Mesenchymal stem cell of Wharton's jelly (primary cell): ENCODE measurements around the gene GALNT13.

DNA sequence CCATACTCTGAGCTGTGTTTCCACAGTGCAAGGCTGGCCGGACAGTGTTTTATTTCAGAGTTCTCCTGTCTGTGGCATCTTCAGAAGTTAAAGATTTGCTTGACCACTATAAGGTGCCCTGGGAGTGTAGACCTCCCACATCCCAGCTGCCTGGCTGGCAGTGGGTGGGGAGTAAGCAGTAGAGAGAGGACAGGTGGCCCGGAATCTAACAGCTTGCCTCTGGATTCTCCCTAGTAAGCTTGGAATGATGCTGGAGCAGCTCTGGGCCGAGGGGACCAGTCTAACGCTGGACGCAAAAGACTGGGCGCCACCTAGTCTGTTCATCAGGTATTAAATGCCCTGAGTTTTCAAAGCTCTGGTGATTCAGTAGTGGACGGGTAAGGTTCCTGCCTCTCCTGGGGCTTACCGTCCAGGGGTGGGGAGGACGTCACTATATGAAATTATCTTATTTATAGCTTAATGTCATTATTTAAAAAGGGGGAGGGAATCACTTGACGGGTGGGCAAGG lies 687 bp upstream of the LYPD6B start:
- CAGE, long polyA plus RNA: no peak

DNA sequence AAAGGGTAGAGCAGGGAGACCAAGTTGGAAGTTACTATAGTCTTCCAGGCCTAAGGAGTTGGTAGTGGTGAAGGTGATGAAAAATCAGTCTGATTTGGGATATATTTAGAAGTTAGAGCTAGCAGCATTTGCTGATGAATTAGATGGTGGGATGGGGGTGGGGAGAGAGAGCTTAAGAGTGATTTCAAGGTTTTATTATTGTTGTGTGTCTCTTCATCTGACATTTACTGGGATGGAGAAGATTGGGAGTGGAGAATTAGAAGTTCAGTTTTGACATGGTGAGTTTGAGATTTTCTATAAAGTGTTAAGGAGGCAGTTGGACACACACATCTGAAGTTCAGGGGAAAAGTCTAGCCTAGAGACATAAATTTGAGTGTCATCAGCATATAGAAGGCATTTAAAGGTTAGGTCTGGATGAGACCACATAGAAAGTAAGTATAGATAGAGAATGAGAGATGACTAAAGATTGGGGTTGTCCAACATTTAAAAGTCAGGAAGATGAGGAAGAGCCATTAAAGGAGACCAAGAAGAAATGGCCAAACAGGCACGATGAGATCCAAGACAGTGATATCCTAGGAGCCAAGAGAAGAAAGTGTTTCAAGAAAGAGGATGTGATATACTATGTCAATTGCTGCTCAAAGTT lies 72.9 kb downstream of the LYPD6B start:
- CAGE, long polyA plus RNA: no peak

- CAGE, long polyA plus RNA: no peak
These were observed 2.4 kb downstream of the MMADHC start for GRCh38 chr2:149585074-149585770.

DNA sequence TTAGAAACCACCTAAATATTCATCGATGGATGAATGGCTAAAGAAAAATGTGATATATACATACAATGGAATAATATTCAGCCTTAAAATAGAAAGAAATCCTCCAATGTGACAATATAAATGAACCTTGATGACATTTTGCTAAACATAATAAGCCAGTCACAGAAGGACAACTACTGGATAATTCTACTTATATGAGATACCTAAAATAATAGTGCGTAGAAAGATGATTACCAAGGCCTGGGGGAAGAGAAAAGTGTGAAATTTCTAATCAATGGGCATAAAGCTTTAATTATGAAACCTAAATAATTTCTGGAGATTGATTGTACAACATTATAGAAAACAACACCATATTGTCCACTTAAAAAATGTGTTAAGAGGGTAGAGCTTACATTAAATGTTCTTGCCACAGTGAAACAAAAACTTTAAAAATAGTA lies 281.0 kb upstream of the MMADHC start:
- CAGE, long polyA plus RNA: no peak

DNA sequence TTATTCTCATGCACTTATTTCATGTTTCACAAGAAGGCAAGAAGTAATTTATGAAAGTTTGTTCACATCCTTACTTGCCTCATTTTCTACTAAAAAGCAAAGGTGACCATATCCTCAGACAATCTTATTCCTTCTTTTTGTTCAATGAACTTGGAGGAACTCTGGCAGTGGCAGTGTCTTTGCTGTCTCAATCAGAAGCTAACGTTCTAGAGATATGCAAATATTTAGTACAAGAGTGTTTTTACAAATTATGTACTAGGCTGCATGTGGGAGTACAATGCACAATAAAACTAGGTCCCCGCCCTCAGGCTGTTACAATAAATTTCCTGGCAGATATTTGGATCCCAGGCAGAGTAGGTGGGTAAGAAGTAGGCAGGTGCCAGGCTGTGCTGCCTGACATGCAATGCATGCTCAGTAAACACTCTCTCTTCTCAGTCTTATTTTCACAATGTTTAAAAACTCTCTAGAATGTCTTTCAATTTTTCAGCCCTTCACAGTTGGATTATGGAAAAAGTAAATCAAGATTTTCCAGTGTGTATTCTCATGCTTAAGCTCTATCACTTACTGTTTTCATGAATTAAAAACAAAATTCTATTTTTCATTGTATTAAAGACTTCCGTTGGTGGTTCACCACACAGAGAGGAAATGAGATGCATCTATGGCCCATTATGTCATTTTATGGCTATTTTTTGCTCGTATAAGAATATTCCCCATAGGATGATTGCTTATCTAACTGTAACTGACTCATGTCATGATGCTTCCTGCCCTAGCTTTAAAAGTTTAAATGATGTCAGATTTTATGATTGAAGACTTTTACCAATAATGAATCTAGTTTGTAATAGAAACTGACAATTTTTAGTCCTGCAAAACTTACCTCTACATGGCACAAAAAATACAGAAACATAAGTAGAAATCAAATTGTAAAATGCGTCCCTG lies 346.1 kb downstream of the RND3 start:
- CAGE, long polyA plus RNA: no peak

GRCh38 chr2:150424899-150425658 lies 62.4 kb downstream of the RND3 start:
- CAGE, long polyA plus RNA: no peak

GRCh38 chr2:150477429-150477819 lies 10.0 kb downstream of the RND3 start:
- CAGE, long polyA plus RNA: no peak

GRCh38 chr2:150529380-150529725 lies 41.9 kb upstream of the RND3 start:
- CAGE, long polyA plus RNA: no peak

DNA sequence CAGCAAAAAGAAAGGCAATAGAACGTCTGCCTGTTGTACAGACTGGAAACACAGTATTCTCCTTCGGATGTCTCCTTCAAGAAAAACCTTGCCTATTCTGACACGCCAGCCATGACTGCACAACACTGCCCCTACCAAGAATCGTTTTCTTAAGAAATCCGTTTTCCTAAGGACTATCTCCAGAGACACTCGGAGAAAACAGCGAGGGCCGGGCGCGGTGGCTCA lies 800 bp downstream of the NMI start:
- CAGE, long polyA plus RNA: no peak

DNA sequence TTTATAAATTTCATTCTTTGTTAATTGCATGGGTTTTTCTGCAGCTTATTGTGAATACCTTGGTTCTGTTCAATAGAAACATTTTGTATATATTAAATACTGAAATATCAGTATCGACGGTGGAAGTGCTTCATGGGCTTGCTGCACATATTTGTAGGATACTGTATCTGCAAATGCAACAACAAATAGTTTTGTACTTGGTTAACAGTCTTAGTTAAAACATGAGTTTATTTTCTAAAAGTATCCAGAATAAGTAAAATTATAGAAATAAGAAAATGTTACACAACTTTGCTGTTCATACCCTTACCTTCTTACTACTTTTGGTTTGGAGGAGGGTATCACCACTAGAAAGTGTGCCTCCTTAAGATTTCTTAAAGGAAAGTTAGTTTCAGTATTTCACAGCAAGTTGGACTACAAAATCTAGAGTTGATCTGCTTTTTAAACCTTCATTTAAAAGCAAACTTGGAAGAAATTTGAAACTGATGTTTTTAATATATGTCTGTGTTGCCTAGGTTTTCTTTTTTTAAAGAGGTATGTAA lies 66.2 kb downstream of the RIF1 start:
- CAGE, long polyA plus RNA: no peak

DNA sequence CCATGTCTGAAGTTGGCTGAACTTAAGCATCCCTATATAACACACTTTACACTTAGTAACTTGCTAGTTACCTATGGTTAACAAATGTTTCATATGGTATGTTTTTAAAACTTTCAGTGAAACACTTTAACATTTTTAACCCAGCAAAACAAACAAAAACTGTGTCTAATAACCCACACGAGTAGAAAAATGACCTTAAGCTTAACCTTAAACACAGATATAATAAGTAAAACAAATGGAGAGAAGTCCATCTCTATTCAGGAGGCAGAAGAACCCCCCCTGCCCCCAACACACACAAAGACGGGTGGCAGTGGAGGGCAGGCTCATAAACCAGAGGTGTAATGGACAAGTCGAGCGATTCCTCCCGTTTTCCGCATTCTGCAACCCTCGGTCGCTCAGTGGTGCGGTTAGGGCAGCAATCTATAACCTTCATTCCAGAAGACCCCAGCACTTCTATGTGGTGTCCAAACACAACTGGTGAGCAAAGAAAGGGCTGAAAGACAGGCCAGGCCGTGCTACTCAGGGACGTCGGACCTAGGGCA lies 843 bp downstream of the ARL5A start:
- CAGE, long polyA plus RNA: no peak

DNA sequence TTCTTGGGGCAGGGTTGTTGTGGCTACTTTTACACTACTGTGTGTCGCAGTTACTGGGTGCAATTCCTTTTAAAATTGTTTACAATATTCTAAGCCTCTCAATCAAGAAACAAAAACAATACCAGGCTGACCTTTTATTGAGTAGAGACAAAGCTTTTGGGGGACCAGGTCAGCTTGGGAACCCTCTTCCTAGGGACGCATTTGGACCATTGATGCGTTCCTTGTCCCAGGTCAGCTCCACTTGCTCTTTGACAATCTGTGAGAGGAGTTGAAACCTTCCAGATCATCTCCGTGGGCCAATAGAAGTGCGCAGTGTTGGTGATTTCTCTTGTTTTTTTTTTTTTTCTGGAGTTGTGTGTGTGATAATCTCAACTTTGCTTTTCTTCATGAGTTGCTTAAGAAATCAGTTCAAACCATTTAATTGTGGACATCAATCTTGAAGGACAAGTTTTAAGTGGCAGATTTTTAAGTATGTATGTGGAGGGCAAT lies 2.8 kb downstream of the FMNL2 start:
- CAGE, long polyA plus RNA: no peak

GRCh38 chr2:152396656-152397086 lies 61.7 kb downstream of the FMNL2 start:
- CAGE, long polyA plus RNA: no peak

GRCh38 chr2:152421031-152422064 lies 86.4 kb downstream of the FMNL2 start:
- CAGE, long polyA plus RNA: no peak

GRCh38 chr2:152464853-152465609 lies 130.1 kb downstream of the FMNL2 start:
- CAGE, long polyA plus RNA: no peak

GRCh38 chr2:152566537-152567400 lies 150.5 kb downstream of the PRPF40A start:
- CAGE, long polyA plus RNA: no peak

- CAGE, long polyA plus RNA: no peak
These were observed 139.7 kb downstream of the PRPF40A start for GRCh38 chr2:152577627-152577949.

DNA sequence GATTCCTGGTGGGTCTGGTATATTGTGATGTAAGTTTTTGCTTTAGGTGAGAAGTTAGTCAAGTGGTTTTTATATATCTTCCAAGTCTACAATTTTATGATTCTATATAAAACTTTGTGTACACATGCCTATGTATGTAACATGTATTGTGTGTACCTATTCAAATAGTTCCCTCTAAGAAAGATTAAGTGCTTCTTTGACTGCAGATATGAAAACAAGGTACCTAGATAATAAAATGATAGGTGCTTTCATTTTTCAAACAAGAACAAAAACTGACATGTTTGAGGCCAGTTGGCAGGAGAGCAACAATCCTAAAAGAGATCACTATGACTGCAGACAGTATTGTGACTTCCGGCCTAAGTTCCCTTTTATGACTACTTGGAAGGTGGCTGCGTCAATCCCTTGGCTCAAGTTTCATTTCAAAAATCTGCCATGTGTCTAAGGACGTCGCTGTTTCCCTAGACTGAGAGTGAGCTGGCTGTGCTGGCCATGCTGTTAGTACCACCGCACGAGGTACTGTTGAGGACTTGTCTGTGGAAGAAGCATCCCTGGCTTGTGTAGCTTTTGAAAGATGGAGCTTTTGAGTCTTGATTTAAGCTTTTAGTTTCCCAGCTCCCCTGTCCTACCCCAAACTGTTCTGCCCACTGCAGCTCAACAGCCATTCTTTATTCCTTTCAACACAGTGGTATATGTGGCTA lies 123.0 kb downstream of the PRPF40A start:
- CAGE, long polyA plus RNA: no peak

DNA sequence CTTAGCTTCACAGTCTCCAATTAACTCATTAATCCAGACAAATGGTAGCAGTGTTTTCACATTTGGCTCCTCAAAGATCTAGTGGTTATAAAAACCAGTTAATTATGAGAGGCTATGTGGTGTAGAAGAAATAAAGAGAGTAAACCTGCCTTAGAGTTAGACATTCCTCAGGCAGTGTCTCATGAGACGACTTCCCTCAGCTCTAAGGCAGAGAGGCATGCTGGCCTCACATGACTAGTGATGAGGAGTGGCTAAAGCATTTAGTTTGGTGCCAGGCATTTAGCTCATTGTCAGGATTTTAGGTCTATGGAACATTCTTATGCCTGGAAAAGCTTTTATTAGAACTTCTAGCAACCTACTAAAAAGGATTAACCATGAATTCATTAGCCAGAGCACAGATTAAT lies 90.3 kb downstream of the RPRM start:
- CAGE, long polyA plus RNA: no peak

GRCh38 chr2:153871498-153872444 lies at the start of gene GALNT13:
TSS of gene GALNT13 (plus strand) at chr2:153871922.
- CAGE, long polyA plus RNA: no peak